Right cardiac atrium (tissue), 1 donor: ENCODE results near the genes DHCR7 and ANAPC15.

DNA sequence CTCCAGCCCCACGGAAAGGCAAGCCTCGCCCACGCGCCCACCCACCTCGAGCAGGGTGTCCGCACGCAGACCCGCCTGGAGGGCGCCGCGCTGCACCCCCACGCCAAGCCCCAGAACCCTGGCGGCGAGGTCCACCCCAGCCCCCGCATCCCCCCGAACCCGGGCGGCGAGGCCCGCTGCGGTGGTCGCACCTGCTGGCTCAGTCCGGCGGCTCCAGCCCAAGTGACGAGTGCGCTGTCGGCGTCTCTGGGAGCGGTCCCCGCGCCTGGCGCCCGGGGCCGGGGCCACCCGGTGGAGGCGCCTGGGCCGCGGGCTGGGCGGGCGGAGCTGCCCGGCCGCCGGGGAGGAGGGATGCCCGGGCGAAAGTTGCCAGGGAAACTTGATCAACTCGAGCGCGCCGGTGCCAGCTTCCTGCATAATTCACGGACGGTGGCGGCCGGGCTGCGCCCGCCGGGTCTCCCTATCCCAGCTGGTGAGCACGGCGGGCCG, 1.1 kb downstream of the SHANK2 start:
- PRO-cap, result no peak

- PRO-cap, result bidirectional peak, plus-strand start at chr11:71448668, minus-strand start at chr11:71448382
These were observed at the start of gene DHCR7 for GRCh38 chr11:71448253-71449388. TSS of gene DHCR7 (minus strand) at chr11:71448393.

DNA sequence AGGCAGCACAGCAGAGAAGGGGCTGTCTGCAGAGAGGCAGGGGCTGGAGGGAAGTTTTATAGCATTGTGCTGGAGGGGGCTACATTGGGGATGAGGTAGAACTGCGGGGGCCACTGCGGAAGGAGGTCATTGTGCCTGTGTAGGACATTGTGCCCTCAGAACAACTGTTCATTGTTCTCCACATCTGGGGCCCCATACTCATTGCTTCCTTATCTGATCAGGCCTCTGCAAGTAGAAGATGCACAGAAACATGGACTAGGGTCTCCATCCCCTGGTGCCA, 12.0 kb downstream of the NADSYN1 start:
- PRO-cap, result no peak

GRCh38 chr11:71656419-71656821, 73.7 kb upstream of the KRTAP5-11 start:
- PRO-cap, result no peak

DNA sequence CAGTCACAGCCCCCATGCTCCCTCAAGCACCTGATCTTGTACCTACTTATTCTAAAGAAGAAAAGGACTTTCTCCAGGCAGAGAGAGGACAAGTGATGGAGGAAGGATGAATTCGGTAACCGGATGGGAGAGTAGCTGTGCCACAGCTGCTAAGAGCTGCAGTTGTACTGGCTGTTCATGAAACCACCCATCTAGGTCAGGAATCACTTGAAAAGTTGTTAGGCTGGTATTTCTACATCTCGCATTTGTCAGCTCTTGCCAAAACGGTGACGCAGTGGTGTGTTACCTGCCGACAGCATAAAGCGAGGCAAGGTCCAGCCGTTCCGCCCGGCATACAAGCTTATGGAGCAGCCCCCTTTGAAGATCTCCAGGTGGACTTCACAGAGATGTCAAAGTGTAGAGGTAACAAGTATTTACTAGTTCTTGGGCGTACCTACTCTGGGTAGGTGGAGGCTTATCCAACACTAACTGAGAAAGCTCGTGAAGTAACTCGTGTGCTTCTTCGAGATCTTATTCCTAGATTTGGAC, 87.3 kb upstream of the DEFB108B start:
- PRO-cap, result no peak

DNA sequence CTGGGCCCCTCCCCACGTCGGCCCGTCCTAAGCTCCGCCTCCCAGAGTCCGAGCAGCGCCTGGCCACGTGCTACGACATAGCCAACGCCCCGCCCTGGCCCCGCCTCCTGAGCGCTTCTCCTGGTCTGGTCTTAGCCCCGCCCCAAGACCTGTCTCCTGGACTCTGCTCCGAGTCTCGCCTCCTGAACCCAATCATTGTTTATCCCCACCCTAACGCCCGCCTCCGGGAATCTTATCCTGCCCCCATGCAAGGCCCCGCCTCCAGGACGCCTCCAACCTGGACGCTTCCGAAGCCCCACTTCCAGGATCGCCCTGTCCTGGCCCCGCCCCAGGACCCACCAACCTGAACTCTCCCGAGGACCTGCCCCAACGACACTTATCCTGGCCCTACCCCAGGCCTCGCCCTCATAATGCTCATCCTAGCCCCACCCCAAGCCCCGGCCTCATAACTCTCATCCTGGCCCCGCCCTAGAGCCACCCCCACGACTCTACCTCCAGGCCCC, 46.0 kb upstream of the DEFB108B start:
- PRO-cap, result bidirectional peak, plus-strand start at position 134 of the sequence, minus-strand start outside the sequence; unidirectional peak, plus-strand start at position 264 of the sequence; bidirectional peak, plus-strand start outside the sequence, minus-strand start at position 380 of the sequence

DNA sequence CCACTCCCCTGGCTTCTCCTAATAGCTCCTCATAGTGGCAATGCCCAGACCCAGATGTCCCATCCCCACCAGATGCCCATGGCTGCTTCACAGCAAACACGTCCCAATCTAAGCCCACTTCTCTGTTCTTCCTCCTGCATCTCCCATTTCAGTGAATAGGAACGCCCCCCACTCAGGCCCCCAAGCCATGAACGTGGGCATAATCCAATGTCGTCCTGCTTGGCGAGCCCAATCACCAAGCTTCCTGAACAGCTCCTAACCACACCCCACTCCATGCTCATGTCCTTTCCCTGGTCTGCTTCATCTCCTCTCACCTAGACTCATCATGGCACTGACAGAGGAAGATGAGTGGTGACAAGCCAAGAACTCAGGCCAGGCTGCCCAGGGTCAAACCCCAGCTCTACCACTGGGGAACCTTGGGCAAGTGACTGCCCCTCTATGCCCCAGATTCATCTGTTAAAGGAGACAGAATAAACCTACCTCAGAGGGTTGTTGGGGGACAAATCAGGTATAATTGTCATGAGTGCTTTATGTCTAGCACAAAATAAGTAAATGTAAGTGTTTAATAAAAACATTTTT, 9.0 kb downstream of the IL18BP start:
- PRO-cap, result no peak

DNA sequence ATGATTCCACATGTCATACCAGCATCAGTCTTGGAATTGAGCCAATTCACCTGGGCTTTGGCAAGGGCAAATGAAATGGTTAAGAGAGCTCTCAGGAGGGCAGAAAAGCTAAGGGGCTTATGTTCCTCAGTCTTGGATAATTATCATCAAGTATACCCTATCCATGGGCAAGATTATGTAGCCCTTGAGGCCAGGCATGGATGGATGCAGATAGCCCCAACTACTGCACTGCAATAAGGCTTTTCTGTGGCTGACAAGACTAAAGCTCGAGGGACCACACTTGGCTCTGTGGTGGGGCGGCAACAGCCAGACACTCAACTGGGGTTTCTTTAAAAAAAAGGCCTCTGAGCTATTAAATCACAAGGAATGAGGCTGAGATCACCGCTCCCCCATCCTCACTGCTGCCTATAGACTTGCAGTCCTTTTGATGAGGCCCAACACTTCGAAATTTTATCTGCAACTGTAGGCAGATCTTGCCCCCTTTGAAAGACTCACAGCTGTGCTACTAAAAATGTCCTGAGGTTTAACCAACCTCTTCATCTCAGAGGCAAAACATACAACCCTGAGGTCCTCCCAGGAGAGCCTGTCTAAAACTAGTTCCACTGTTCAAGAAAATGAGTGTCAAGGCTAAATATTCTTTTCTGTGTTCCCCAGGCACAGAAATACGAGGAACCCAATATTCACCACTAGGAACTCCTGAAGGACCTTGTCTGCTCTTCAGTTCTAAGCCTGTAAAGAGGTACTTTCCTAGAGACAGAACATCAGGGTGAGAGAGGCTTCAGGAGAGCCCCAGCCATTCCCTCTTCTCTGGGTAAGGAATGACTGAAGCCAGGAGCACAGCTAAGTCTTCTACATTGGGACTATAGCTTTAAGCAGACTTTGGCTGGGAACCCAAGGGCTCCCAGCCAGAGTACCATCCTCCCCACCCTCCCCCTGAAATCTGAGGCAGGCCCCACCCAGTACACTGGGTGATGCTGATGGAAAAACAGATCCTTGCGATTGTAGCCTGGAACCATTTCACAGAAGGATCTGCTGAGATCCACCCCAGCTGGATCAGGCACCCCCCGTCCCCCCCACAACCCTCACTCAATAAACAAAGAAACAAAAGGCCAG, 39.4 kb downstream of the IL18BP start:
- PRO-cap, result unidirectional peak, plus-strand start at position 998 of the sequence

GRCh38 chr11:72066827-72067509, 13.4 kb downstream of the NUMA1 start:
- PRO-cap, result no peak

GRCh38 chr11:72069241-72069706, 11.1 kb downstream of the NUMA1 start:
- PRO-cap, result no peak

- PRO-cap, result no peak
These were observed 8.2 kb downstream of the NUMA1 start for GRCh38 chr11:72071896-72072723.

GRCh38 chr11:72085766-72086357, 5.2 kb downstream of the LRRC51 start:
- PRO-cap, result no peak

DNA sequence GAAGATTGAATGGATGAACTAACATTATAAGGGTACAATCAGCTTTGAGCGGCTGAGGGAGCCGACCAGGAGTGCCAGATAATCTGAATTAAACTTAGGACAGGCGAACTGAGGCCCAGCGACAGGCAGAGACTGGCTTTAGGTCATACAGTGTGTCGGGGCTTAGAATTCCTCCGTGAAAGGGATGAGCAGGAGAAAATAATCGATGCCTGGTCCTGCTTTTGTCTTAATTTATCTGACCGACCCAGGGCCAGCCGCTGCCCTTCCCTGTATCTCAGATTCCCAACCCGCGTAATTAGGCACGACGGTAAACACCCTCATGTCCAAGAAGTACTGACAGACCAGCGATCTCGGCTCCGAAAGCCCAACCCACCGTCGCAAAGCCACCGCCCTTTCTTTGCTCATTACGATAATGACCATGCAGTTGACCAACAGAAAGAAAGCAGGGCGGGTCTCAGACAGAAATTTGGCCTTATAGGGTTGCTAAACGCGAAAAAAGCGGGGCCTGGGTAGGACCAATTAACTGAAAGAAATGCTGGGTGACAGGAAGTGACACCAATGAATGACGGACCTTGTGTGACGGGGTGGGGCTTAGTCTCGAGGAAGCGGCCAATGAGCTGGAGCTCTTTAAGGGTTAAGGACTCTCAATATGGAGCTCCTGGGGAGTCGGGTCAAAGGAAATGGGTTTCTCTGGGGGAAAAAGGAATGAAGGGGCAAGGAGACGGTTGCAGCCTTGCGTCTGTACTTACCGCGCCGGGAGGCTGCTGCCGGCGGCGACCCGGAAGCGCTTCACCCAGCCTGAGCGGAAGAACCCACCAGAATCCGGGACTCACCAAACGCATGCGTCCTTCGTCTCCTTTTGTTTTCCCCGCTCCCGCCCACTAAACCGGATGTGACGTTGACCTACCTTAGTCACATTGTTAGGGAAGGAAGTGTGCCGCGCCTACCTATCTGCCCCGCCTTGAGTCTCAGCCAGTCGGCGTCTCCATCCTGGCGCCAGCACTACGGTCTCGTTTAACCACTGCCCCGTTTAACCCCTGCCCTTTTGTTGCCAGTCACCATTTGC, at the start of gene ANAPC15:
Gene ANAPC15, minus strand, starts transcription at position 795 of the 1,066 bp plus-strand sequence.
- PRO-cap, result bidirectional peak, plus-strand start at position 594 of the sequence, minus-strand start at position 335 of the sequence; bidirectional peak, plus-strand start at position 975 of the sequence, minus-strand start at position 876 of the sequence

DNA sequence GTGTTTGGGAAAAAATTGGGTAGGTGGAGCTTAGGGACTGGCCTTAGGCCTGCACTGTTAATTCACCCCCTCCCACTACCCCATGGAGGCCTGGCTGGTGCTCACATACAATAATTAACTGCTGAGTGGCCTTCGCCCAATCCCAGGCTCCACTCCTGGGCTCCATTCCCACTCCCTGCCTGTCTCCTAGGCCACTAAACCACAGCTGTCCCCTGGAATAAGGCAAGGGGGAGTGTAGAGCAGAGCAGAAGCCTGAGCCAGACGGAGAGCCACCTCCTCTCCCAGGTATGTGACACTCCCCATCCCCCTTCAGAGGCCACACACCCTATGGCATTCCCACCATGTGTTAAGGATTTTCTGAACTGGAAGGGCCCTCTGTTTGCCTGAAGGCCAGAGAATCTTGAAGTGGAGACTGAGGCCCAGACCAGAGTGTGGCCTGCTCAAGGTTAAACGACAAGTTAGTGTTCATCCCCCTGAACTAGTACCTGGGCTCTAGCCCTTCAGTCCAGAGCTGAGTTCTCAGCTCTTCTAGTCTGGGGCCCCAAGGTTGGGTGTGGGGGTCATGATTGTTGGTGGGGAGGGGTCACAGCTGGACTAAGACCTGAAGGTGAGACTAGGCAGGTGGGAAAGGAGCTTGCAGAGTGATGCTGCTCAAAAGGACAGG, 2.3 kb upstream of the FOLR1 start:
- PRO-cap, result no peak

DNA sequence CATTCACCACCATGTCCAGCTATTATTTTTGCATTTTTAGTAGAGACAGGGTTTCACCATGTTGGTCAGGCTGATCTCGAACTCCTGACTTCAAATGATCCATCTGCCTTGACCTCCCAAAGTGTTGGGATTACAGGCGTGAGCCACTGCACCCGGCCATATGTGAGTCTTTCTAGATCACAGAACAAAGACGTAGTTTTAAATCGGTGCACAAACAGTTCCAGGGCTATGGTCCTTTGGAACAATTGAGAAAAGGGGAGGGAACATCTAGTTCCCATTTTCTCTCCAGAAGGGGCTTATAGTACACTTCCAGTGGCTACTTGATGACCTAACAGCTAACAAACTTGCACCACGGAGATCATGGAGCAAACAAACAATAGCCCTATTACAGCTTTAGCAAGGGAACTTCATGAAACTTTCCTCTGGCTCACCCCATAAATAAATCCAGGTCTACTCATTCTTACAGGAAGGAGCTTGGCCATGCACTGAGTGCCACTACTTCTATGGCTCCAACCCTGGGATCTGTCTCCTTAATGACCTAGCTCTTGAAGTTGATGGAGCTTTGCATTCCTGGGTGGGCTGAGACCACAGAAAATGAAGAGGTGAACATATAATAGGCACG, 8.4 kb upstream of the FOLR2 start:
- PRO-cap, result no peak

DNA sequence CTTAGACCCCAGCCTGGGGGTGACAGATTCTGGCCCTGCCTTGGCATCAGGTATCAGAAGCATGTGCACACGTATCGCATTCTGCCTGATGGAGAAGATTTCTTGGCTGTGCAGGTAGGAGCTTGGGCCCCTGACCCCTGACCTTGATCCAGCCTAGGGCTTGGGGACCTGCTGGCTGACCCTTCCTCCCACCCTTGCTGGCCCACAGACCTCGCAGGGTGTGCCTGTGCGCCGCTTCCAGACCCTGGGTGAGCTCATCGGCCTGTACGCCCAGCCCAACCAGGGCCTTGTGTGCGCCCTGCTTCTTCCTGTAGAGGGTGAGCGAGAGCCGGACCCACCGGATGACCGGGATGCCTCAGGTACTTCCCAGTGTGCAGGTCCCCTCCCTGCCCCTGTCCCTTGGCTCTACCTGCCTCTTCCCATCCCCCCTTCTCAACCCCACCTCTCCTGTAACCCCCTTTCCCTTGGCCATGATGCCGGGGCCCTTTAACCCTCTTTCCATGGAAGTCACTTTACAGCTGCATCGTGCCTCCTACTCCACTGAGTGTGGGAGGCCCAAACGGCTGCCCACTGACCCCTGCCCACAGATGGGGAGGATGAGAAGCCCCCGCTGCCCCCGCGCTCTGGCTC, 3.7 kb downstream of the INPPL1 start:
- PRO-cap, result no peak

GRCh38 chr11:72243711-72244076, 282 bp downstream of the PHOX2A start:
- PRO-cap, result no peak

DNA sequence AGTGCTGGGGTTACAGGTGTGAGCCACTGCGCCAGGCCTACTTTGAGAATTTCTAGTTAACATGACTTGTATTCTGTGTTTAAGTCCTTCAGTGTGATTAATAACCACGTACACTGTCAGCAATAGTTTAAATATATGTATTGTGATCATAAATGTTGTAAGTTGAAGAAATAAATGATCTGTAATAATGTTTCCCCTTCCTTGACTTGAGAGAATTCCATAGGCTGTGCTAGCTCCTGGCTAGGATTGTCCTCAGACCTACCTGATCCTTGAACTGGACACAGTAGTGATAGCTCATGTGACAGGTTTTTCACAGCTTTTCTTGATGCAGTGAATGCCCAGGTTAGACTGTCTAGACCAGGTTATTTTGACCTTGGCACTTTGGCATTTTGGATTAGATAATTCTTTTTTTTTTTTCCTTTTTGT, 47.2 kb upstream of the CLPB start:
- PRO-cap, result no peak

- PRO-cap, result no peak
These were observed 49.5 kb upstream of the CLPB start for GRCh38 chr11:72483761-72484268.

- PRO-cap, result no peak
These were observed 73.7 kb downstream of the PDE2A start for GRCh38 chr11:72600359-72601119.